Fibroblast of the aortic adventitia (primary cell): ENCODE measurements around the gene ADCYAP1.

- CAGE, long polyA plus RNA = no peak
These were observed 15.1 kb upstream of the ENOSF1 start for GRCh38 chr18:727305-728245.

GRCh38 chr18:904687-905132 lies at the start of gene ADCYAP1:
Gene ADCYAP1, plus strand, starts transcription at chr18:904871.
- CAGE, long polyA plus RNA = no peak

DNA sequence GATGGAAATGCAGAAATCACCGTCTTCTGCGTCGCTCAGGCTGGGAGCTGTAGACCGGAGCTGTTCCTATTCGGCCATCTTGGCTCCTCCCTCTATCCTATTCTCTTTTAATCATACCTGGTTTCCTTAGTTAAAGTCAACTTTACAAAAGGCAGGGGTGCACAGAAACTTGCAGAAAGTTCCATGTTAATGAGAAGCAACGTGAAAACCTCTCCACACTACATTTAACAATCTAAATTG lies 617.4 kb downstream of the ADCYAP1 start:
- CAGE, long polyA plus RNA = no peak

DNA sequence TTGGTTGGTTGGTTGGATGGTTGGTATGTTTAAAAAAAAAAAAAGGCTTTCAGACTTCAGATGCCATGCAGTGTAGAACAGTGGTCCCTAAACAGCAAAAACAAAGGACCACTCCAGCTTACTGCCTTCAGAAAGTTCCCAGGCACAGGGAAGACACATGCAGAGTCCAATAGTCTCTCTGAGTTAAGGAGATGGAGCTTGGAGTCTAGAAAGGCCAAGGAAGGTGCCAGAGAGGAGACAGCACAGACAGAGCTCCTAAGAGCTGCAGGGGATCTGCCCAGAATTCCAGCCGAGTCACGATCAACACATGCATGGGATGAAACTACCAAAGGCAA lies 15.5 kb downstream of the METTL4 start:
- CAGE, long polyA plus RNA = no peak

DNA sequence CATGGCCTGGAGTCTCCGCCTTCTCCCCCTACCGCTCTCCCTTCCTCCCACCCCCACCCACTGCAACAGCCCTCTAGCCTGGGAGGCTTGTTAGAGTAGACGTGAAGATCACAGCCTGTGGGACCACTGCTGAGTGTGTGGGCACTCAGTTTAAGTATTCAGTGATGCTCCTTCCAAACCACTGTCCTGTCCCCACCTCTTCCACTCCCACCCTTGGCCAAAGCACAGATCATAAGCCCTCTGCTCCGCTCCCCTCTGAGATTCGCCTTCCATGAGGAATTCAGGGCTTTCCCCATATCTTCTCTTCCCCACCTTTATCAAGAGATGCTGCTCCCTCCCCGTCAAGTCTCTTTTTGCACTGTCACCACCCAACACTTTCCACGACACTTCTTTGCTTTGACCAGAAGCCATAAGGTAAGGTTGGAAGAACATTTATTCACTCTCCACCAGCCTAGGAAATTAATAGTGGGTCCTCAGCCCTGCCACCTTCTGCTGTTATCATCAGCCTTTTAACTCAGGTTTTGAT lies 1.8 kb downstream of the METTL4 start:
- CAGE, long polyA plus RNA = no peak

DNA sequence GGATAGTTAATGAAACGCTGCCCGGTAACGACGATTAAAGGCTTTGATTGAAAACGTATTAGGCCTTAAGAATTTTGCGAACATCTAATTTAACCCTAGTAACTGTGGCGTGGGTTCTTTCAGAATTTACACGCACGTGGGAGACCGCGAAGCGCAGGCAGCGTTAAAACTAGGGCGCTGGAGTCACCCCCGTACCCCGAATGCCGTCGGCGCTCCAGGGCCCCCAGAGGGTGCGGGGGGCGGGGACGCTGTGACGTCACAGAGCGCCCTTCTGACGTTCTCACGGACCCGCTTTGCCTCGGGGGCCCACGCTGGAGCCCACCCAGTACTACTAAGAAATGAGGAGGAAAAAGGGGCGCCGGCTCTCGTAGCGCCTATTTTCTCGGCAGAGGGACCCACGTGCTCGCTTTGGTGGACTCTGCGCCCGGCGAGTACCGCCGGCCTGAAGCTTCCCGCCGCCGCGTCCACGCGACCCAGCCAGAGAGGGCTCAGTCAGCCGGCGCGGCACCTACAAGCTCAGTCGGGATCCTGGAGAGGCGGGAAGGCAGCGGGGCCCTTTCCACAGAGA lies 537 bp upstream of the SMCHD1 start:
- CAGE, long polyA plus RNA = no peak

DNA sequence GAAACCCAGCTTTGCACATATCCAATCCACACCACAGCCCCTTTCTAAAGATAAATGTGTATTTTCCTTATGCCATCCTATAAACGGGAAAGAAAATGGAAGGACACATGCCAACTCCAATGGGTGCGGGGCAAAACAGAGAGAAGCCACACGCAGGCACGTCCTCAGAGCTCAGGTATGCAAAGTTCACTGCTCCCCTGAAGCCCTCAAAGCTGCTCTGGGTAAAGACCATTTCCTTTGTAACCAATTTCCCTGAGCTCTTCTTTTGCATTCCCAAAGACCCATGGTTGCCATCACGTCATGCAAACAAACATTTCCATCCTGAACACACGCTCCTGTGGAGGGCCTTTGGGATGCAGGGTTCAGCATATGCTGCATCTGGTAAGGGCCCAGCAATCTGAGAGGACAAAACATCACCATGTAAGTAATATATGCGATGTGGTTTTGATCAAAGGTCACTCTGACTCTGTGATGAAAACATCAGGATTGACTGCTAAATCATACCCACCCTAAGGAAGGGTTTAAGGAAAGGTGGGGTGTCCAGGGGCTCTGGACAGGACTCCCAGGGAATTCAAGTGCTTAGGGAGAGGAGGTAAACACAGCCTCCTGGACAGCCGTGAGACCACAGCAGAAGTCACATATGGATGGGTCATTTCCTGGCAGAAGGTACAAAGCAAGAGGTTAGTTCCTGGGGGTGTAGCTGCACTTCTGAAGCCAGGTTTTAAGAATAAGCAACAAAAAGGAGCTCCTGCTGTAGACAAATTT lies 69.5 kb downstream of the EMILIN2 start:
- CAGE, long polyA plus RNA = no peak

DNA sequence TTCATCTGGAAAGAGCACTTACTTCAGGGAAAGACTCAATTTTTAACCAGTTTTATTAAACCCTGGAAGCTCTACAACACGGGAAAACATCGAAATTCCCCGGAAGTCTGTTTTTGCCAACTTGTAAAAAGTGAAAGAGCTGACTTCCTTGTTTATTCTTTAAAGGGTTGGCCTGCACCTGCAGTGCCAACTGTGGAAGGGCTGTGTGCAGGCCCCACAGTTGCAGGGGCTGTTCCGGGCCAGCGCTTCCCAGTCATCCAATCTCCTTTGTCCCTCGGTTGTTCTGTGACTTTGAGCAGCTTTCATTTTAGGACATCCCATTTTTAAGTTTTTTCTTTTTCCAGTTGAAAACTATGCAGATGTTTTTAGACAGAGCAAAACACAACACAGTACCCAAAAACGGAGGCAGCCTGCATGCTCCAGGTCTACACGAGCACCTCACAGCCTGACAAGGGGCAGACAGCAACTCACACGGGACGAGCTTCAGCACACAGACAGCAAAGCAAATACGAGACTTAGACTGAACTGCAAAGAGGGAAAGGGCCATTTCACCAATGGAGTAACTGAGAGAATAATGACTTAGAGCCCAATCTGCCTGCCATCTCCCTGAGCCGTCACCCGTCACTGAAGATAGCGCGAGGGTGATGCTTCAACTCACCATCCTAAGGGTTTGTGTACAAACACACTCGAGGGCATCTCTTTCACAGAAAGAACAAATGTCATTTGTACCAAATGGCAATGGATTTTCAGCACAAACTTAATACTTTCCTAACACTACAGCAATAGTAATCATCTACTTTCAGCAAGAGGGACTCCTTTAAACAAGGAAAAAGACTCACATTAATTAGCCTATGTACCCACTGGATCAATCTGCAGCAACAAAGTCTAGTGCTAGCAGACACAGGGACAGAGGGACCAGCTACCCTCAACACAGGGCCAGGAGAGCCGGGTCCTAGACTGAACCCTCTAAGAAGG lies 70.7 kb downstream of the EMILIN2 start:
- CAGE, long polyA plus RNA = no peak

DNA sequence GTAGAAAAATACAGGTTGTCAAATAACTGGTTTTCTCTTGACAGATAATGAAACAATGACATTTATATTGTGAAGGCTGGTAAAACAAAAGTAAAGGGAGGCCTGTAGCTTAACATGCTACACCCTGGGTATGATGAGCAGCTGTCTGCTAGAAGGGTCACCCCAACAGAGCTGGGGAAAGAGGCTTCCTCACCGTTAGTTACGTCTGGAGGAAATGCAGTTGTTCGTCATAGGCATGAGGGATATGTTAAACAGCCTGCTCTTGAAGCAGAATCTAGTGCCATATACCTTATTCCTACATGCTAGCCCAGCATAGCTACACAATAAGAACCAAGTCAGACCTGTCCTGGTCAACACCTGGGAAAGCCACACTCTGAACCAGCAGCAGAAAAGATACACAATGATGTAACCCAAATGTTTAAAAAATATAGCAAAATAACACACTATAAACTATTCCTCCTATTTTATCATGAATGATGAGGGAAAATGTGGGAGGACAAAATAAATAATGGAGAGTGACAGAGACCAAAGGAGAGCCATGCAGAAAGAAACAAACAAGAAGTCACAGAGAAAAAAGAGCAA lies 49.8 kb downstream of the LPIN2 start:
- CAGE, long polyA plus RNA = no peak

GRCh38 chr18:3014939-3015752 lies 2.2 kb upstream of the LPIN2 start:
- CAGE, long polyA plus RNA = no peak

GRCh38 chr18:3117476-3118091 lies 102.2 kb downstream of the MYOM1 start:
- CAGE, long polyA plus RNA = no peak

DNA sequence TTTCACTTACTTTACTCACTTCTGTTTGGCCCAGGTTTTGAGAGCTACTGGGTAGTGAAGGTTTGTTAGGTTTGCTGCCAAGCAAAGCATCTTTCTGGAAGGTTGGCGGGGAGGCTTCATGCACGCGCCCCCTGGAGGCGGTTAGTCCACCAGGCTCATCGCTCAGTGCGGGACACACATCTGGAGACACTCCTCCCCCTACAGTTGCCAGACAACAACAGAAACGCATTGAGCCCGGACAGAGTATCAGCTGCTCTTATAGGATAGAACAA lies 90.5 kb downstream of the MYOM1 start:
- CAGE, long polyA plus RNA = no peak

GRCh38 chr18:3210196-3210827 lies 9.5 kb downstream of the MYOM1 start:
- CAGE, long polyA plus RNA = no peak

DNA sequence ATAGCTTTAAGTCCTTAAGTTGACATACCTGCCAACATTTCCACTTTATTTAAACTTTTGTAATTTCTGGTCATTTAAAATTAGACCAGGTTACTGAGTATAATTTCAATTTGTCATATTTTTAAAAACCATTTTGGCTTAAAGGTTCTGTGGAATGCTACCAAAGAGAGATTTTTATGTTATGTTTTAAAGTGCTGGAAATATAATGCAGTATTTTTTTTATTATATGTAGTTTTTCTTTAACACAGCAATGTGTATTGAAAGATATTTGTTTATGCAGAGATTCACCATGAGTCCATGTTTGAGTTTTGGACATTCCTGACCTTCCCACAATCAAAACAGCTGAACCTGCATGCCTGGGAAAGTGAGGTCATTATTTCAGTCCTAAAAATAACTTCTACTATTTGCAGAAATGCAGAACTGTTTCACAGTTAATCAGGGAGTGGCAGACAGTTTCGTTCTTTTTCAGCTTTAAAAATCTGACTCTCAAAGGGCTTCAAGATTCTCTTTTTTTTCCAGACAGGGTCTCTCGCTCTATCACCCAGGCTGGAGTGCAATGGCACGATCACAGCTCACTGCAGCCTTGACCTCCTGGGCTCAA lies 5.3 kb upstream of the MYL12B start:
- CAGE, long polyA plus RNA = no peak

- CAGE, long polyA plus RNA = no peak
These were observed 4.3 kb downstream of the MYL12B start for GRCh38 chr18:3266232-3266602.

DNA sequence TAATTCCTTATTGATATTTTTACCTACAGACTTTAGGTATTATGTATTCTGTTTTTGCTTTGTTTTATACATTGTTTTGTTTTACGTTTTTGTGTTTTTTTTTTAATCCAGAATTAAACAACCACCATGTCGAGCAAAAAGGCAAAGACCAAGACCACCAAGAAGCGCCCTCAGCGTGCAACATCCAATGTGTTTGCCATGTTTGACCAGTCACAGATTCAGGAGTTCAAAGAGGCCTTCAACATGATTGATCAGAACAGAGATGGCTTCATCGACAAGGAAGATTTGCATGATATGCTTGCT lies 10.8 kb downstream of the MYL12B start:
- CAGE, long polyA plus RNA = no peak

GRCh38 chr18:3383270-3383544 lies 66.8 kb upstream of the TGIF1 start:
- CAGE, long polyA plus RNA = no peak

DNA sequence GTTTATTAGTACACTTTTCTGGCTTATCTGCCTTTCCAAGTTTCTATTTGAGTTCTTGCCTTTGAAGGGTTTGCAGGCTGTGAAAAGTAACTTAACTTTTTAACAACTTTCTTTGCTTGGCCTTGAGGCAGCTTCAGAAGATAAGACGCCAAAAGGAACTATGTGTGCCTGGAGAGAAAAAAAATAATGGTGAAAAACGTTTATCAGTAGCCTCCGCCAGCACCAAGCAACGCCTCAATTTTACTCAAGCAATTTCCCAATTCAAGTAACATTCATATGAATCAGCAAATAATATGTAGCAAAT lies 3.0 kb upstream of the TGIF1 start:
- CAGE, long polyA plus RNA = no peak

DNA sequence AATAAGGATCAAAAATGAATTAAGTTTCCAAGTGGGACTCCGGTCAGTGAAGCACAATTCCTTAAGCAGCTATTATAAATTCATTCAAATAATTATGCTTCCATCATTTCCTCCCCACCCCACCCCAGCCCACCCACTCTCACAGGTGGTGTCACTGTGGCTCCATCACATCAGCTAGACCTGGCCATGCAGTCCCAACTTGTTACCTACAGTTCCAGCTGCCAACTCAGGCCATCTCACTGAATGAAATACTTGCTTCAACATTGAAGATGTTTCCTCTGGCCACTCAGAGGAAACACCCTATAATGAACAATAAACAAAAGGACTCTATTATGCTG lies 134.1 kb downstream of the TGIF1 start:
- CAGE, long polyA plus RNA = no peak

DNA sequence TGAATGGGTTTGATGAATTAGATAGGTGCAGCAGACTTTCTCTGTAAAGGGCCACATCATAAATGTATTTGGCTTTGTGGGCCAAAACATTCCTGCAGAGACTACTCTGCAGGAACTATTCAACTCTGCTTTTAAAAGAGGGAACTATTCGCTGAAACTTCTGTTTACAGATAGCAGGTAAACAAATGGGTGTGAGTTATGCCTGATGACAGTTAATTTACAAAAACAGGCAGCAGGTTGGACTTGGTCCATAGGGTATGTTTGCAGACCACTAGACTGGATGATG lies 273.0 kb downstream of the TGIF1 start:
- CAGE, long polyA plus RNA = no peak